Pulmonary lymph node (tissue), 1 donor: ENCODE results near the genes RHBDL2 and HEYL.

GRCh38 chr1:38559148-38560078, 300.2 kb downstream of the RRAGC start:
- PRO-cap, result bidirectional peak, plus-strand start at chr1:38559634, minus-strand start at chr1:38559761

DNA sequence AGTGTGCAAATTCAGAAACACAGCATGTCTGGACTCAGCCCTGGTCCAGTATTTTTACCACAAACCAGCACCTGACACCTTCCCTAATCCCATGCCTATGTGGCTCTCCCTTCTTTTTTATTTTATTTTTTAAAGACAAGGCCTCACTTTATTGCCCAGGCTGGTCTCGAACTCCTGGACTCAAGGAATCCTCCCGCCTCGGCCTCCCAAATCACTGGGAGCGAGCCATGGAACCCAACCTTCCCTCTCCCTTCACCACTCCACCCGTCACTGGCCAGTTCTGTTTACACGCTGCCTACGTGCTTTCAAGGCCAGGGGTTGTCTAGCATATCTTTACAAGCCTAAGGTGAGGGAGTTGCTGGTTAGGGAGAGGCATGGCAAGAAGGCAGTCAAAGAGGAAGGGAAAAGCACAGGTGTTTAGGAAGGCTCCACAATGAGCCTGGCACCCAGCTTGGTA, 1.3 kb downstream of the RHBDL2 start:
- PRO-cap, result no peak

GRCh38 chr1:38941542-38942165, at the start of gene RHBDL2:
Gene RHBDL2, minus strand, starts transcription at chr1:38941830.
- PRO-cap, result no peak

GRCh38 chr1:38990285-38990752, 757 bp upstream of the AKIRIN1 start:
- PRO-cap, result no peak

DNA sequence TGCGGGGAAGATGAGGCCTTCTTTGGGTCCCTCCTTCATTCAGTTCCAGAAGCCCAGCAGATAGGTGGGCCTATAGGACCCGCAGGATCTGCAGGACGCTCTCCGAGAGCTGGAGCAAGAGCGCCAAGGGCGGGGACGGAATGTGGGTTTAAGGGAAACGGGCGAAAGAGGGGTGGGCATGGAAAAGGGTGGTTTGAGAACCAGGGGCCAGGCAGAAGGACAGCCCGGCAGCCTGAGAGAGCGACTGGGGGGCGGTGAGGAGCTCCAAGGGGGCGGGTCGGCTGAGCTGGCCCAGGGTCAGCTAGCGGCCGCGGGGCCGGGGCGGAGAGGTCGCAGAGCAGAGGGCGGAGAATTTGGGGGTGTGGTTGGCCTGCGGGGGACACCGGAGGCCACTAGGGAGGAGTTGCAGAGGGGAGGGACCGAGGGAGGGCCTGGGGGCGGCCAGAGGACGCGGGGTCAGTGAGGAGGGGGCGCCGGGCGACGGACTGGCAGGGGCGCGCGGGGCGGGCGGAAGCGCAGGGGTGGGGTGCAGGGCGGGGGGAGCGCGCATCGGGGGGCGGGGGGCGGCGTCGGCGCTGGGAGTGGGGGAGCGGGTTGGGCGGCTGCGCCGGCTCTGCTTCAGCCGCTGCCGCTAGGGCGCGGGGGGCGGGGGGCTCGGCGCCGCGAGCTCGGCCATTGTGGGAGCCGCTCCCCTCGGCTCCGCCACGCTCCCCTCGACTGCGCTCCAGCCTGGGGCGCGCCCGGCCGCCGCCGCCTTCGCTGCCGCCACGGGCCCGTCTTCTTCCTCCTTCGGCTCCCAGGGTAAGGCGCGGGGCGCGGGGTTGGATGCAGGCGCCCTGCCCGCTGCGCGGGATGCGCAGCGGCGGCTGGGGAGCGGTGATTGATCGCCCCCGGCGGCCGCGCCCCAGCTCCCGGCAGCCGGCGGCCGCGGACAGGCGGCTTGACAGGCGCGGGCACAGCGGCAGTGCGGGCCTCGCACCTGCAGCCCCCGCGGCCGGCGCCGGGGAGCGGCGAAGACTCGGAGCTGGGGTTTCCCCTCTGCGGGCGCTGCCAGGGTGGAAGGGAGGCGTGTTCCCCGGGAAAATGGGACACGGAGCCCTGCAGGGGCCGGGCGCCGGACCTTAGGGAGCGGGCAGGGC, 55.0 kb downstream of the NDUFS5 start:
- PRO-cap, result no peak

DNA sequence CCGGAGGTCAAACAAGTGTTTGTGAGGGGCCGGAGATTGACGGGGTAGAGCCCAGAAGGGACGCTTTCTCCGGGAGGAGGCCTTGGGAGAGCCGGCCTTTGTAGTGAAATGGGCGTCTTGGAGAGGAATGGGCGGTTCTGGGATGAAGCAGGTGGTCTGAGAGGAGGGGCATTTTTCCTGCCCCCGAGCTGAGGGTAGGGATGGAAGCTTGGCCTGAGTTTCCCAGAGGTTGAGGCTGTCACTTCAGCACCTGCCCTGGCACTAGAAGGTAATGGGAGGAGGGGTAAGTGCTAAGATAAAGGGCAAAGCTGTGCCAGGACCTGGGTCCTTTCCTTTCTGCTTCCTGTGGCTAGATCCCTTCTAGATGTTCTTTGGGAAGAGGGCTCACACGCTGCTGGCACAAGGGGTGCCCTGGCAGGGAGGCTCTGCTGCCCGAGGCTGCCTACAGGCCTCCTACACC, 56.1 kb downstream of the NDUFS5 start:
- PRO-cap, result no peak

- PRO-cap, result unidirectional peak, minus-strand start at chr1:39106151
These were observed 79.7 kb downstream of the NDUFS5 start for GRCh38 chr1:39105716-39106339.

GRCh38 chr1:39128660-39129399, 75.7 kb upstream of the MACF1 start:
- PRO-cap, result no peak

- PRO-cap, result bidirectional peak, plus-strand start at chr1:39197169, minus-strand start at chr1:39196981
These were observed 7.7 kb upstream of the MACF1 start for GRCh38 chr1:39196702-39197230.

- PRO-cap, result no peak
These were observed 49.7 kb downstream of the MACF1 start for GRCh38 chr1:39254139-39254747.

DNA sequence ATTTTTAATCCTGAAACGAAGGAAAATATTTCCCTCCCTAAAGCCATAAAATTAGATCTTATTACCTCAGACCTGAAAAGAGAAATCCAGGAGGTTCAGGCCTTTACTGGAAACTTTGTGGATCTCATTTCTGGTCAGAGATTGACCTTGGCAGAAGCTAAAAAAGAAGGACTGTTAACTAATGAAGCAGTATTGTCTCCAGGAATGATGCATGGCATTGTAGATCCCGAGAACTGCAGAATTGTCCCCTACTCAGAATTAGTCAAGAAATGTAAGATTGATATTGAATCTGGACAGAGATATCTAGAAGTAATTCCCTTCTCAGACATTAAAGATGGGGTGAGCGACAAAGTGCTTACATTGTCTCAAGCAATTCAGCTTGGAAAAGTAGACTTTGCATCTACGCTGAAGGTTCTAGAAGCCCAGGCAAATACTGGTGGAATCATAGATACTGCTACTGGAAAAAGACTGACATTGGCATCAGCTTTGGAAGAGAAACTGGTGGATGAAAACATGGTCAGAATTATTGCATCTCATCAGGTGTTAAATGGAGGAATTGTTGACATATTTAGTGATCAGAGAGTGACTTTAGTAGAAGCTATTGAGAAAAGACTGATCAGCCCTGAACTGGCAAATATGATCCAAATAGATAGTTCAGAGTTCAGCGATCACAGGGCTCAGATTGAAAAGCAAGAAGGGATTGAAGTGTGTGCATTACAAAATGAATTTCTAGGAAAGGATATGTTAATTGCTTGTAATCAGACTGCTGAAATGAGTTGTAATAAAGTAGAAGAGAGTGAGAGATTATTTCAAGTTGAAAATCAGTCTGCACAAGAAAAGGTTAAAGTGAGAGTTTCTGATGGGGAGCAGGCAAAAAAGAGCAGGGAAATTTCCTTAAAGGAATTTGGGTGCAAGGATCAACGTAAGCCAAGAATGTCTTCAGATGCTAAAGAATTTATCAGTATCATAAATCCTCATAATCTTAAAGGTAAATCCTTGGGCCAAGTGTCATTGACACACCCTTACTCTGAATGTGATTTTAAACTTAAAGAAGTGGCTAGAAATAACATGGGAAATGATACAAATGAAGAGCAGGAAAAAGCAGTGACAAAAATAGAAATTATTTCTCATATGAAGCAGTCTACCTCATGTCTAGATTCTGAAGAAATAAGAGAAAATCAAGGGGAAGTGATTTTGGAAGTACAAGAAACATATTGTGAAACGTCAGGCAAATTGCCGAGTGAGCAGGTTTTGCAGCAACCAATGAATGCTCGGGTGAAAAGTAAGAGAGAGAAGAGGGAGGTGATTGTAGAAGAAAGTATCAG, 130.2 kb downstream of the MACF1 start:
- PRO-cap, result no peak

DNA sequence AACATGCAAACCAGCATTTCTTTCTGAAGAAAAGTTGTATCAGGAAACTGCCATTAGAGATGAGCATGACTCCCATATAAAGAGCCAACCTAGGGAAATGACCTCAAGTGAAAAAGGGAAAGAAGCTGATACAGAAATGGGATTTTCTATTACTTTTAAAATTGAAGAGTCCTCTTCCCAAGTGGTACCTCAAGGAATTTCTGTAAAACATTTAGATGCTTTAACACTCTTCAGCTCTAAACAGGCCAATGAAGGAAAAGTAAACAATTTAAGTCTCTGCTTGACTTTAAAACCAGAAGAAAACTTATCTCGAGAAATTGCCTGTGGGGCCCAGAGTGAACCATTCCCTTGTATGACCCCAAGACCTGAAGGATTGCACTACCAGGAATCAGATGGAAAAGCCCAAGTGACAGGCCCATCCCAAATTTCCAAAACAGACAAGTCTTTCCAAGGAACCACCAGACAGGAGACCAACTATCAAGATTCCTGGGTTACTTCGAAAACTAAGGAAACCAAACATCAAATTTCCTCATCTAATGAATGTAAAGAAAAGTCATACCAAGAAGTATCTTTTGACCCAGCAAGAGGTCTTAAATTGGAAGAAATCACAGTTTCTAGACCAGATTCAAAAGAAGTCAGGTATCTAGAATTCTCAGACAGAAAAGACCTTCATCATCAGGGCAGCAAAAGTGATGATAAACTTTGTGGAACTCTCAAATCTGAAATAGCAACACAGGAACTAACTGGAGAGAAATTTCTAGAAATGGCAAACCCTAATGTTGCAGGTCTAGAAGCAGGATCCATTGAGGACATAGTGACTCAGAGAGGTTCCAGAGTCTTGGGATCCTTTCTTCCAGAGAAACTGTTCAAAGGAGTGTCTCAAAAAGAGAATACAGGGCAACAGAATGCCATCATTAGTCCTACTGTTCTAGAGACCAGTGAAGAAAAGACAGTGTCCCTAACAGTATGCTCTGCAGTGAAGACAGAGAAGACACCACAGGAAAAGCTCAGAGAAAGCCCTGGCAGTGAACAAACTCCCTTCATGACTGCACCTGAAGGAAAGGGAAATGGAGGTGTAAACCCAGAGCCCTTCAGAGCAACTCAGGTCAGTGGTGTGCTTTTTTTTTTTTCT, 131.4 kb downstream of the MACF1 start:
- PRO-cap, result no peak

DNA sequence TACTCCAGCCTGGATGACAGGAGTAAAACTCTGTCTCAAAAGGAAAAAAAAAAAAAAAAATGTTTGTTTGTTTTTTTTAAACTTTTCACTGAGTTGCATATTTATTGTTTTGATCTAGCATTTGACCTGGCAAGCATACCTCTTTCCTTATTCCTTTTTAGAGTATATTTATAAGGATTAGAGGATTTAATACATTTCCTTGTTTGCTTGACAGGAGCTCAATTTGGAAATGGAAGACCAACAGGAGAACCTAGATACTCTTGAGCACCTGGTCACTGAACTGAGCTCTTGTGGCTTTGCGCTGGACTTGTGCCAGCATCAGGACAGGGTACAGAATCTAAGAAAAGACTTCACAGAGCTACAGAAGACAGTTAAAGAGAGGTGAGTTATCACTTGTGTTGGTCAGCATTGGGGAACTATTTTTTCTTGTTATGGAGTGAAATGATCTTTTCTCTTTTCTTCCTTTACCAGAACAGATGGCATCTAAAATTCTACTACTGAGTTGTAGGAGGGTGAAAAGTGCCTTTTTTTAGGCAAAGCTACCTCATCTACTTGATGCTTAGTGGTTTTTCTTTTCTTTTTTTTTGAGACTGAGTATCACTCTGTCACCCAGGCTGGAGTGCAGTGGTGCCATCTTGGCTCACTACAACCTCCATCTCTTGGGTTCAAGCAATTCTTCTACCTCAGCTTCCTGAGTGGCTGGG, 123.3 kb upstream of the BMP8A start:
- PRO-cap, result no peak

- PRO-cap, result no peak
These were observed 61.6 kb upstream of the BMP8A start for GRCh38 chr1:39429656-39430434.

GRCh38 chr1:39450928-39451496, 40.4 kb upstream of the BMP8A start:
- PRO-cap, result no peak

GRCh38 chr1:39514532-39515141, 23.2 kb downstream of the BMP8A start:
- PRO-cap, result no peak

- PRO-cap, result no peak
These were observed 10.0 kb downstream of the PABPC4 start for GRCh38 chr1:39566288-39567261.

- PRO-cap, result no peak
These were observed 7.9 kb downstream of the PABPC4 start for GRCh38 chr1:39568585-39569273.

- PRO-cap, result no peak
These were observed 5.5 kb downstream of the PABPC4 start for GRCh38 chr1:39571021-39571503.

DNA sequence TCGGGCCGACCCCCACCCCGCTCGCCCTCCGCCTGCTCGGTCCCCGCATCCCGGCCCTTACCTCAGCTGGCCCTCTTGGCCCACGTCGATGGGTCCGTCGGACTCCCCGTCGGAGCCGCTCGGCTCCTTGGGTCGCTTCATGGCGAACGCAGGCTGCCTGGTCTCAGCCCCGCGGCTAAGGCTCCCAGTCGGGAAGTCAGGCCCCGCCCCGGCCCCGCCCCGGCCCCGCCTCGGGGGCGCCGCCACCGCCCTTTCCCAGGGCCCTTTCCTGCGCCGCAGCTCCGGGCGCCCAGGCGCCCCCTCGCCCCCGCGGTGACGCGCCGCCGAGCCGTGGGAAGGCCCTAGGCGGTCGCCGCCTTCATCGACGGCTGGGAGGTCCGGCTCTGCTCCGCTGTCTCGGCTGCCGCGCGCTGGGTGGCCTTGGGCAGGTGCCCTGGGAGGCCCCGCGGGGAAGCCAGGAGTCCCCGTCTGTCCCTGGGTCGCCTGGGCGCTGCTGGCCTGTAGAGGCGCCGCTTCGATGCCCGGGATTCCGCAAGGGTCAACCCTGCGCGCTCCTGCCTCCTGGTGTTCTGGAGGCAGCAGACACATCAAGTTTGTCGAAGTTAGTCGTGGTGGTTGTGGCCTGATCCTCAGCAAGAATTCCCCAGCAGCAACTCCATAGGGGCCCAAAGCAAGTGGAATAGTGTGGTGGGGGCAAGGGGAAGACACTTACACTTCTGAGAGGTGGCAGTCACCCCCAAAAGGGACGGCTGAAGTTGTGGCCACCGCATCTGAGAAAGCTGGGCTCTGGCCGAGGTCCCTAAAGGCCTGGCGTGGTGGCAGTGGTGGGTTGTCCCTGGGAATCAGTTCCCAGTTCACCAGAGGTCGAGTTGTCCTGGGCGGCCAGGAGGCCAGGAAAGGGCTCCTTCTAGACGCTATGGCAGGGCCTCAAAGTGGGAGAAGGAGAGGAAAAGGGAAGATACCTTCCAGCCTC, at the start of gene HEYL:
Gene HEYL (minus strand): TSS at position 159 of the 973 bp plus-strand sequence.
- PRO-cap, result bidirectional peak, plus-strand start at position 361 of the sequence, minus-strand start at position 150 of the sequence